Measurements from ENCODE around the genes MARCHF10, LIMD2 and STRADA.

- PRO-cap, 2 experiments = no peak in any of the 2 experiments
These were observed at the start of gene MARCHF10 for GRCh38 chr17:62808029-62808567. Gene MARCHF10, minus strand, starts transcription at chr17:62808314.

- PRO-cap, 2 experiments = no peak in any of the 2 experiments
These were observed 62.1 kb upstream of the MARCHF10 start for GRCh38 chr17:62870054-62870862.

GRCh38 chr17:63039056-63039744 lies 73.2 kb downstream of the TANC2 start:
- PRO-cap, 2 experiments = no peak in any of the 2 experiments

GRCh38 chr17:63162064-63163272 lies 196.4 kb downstream of the TANC2 start:
- PRO-cap, 2 experiments = no peak in any of the 2 experiments

DNA sequence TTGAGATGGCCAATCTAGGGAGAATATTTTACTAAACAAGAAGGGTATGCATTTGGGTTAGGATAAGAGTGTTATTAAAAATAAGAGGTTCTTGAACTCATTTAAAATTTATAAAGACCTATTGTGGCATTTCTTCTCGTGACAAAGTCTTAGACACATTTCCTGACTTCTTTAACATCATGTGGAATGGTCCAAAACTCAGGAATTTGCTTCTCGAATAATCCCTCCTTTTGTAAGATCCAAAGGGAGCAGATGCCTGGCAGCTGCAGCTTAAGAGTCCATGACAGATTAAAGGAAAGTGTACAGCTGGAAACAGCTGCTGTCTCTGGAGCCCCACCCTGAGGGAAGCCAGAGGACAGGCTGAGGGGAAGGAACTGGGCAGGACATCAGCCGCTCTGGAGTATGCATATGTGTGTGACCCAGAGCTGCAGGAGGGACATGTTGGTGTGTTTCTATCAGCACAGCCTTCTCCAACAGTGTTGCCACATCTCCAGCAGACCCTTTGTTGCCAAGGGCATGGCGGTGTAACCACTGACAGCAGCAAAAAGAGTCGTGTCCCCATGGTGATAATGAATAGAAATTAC lies 46.3 kb downstream of the CYB561 start:
- PRO-cap, 2 experiments = no peak in any of the 2 experiments

DNA sequence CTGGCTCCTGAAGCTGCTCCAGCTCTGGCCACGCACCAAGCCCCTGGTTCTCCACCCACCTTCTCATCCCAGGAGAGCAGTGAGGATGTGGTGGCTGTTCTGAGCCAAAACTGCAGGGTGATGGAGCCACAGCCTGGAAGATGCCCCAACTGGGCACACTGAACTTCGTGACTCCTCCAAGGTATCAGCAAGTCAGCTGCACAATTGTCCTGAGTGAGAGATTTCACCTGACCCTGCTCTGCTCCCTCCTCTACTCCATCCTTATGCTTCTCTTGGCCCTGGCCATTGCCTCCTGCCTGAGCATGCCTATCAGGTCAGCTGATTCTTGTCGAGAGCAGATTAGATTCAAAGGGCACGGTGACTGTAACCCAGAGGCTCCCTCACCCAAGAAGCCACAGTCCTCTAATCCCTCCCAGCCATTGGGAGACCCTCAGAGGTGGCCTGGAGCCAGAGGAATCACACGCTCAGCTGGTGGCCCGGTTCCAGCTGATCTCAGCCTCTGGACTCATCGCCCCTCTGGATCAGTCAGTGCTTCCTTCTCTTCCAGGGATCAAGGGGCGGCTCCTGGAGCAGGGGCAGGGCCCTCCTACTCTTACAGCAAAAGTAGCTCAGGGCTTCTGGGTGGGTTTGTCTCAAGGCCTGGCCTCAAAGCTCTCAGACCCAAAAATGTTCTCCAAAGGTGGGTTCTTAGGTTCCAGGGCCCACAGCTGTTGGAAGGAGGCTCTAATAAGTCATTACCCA lies 7.0 kb upstream of the CYB561 start:
- PRO-cap, 2 experiments = no peak in any of the 2 experiments

DNA sequence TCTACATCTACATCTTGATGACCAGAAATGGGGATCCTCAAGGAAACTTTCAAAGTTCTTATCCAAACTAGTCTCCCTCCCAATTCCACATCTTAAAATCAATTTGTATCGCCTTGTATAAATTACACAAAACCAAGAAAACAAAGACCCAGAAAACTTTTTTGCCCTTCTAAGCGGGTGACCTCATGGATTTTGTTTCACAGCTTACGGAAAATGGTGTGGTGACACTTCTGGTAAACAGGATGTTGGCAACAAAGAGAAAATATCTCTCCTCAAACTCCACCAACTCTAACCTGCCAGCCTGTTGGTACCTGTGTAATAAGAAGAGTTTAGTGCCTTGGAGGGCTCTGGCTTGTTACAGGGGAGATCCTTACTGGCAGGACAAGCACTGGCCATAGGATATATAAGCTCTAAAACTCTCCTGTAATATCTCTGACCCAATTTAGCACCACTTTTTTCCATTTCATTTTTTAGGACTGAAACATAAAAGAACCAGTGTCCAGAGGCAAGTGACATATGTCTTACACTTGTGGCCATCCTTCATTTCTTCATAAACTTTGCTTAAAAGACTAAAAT lies 9.5 kb downstream of the TACO1 start:
- PRO-cap, 2 experiments = no peak in any of the 2 experiments

DNA sequence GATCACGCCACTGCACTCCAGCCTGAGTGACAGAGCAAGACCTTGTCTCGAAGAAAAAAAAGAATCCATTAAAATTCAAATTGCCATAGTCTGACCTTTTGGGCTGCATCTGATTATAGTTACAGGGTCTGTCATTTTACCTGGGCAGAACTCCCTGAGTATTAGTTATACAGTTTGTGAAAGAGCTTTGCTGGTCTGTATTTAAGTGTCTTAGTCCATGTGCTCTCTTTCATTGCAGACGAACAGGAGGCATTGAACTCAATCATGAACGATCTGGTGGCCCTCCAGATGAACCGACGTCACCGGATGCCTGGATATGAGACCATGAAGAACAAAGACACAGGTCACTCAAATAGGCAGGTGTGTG lies 10.2 kb downstream of the MAP3K3 start:
- PRO-cap, 2 experiments = no peak in any of the 2 experiments

DNA sequence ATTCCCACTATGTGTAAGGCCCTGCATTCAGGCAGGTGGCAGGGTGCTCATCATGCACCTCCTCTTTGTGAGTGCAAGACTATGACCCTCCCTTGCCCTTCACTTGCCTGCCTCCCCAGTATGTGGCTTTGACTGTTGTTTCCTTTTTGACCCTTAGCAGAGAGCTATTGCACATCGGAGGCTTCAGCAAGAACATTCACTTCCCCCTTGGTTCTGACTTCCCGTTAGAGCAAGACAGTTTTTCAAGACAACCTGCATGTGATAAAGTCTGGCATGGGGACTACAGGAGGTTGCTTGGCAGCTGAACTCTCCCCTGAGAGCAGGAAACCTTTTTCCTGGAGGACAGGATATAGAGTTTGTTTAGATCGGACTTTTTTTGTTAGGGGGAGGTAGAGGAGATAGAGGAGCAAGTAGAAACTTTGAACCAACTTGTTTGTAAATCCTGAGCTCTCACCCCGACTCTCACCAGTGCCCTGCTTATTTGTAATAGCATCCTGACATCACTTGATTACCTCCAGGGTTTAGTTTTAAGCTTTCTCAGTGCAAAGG lies 34.3 kb downstream of the LIMD2 start:
- PRO-cap, 2 experiments = no peak in any of the 2 experiments

DNA sequence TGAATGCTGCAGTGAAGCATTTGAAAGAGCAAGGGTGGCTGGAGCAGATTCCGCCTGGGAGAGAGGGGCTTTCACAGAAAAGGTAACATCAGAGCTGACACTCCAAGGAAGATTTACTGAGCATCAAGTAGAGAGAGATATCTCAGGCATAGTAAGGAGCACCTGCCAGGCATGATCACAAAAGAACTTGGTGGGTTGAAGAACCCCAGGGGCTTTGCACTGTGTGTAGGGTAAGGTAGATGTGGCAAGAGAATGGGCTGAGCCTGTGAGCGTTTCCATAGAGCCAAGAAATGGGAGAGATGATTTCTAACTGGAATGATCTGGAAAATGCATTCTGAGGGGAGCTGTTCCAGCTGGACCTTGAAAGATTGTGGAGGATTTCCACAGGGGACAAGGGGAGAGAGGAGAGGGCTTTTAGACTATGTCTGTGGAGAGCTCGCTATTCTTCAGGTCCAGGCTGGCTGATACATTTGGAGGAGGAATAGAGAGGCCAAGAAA lies 31.0 kb downstream of the LIMD2 start:
- PRO-cap, 2 experiments = no peak in any of the 2 experiments

DNA sequence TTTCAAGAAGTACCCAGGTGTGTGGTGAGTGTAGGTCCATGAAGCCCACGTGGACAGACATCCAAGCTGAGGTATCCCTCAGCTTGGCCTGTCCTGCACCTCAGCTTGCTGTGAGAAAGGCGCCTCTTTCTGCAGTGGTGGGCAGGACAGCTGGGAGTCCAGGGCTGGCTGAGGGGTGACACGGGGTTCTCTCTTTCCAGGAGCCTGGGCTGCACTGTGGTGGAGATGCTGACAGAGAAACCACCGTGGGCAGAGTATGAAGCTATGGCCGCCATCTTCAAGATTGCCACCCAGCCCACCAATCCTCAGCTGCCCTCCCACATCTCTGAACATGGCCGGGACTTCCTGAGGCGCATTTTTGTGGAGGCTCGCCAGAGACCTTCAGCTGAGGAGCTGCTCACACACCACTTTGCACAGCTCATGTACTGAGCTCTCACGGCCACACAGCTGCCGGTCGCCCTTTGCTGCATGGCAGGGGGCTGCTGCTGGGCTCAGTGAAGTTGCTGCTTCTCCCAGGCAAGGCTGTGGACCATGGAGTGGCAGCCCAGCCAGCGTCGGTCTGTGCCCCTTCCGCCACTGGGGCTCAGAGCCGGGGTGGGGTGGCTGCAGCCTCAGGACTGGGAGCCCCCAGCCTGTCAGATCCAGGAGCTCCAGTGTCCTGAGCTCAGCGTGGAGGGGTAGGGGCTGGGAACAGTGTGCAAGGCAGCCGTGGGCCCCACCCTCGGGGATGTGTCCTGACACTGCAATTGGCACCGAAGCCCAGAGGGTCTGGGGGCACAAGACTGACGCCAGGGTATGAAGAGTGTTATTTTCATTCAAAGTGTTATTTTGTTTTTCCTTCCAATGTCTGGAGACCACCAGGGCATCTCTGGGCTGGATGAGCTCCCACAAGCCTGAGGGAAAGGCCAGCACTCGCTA lies 6.3 kb downstream of the LIMD2 start:
- PRO-cap, 2 experiments = no peak in any of the 2 experiments

- PRO-cap, 2 experiments = peak in 2 of 2 experiments; most common plus-strand start chr17:63699934 (in 2); most common minus-strand start chr17:63699701 (in 1)
These were observed at the start of gene LIMD2 for GRCh38 chr17:63699602-63700628. Gene LIMD2, minus strand, starts transcription at chr17:63700125.

DNA sequence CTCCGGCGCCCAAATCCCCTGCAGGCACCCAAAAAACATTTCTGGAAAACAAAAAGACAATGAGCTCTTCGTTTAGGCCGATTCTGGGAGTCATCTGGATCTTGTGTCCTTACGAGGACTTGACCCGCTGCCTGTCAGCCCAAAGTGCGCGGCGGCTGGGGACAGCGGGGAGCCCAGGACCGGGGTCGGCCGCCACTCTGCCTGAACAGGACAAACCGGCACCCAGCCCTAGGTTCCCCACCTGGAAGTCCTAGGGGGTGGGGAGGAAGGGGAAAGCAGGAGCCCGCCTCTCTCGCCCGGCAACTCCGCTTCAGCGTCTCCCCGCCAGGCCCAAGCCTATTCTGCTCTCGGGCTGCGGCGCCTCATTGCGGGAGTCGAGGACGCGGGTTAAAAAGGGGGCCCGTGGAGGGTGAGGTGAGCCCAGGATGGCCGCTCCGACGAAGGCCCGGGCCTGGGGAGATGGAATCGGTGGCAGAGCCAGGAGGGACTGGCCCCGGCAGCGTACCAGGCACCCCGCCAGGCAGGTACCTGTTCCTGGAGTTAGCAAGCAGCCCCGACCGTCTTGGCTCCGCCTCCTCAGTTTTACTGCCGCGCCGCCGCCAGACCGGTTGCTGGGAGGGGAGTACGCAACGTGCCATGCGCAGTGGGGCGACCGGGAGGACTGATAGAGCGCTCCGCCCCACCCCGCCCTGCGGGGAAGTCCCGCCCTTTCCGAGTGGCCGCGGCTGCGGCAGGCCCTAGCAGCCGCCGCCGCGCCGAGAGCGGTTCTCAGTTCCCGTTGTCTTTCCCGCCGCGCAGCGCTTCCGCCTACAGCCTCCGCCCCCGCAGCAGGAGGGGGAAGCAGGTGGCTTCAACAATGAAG lies at the start of gene STRADA:
Gene STRADA (minus strand): TSS at position 587 of the 862 bp plus-strand sequence.
- PRO-cap, 2 experiments = peak in 2 of 2 experiments; most common plus-strand start position 771 of the sequence (in 2); most common minus-strand start position 584 of the sequence (in 2)

DNA sequence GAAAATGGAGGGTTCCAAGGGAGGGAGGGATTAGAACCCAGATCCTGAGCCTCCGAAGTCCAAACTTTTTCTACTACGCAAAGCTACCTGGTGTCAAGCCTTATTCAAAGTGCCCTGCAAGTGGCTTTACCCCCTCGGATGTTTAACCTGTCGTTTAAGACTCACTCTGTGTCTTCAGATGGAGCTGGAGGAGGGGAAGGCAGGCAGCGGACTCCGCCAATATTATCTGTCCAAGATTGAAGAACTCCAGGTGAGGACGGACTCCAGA lies 431 bp upstream of the FTSJ3 start:
- PRO-cap, 2 experiments = no peak in any of the 2 experiments

DNA sequence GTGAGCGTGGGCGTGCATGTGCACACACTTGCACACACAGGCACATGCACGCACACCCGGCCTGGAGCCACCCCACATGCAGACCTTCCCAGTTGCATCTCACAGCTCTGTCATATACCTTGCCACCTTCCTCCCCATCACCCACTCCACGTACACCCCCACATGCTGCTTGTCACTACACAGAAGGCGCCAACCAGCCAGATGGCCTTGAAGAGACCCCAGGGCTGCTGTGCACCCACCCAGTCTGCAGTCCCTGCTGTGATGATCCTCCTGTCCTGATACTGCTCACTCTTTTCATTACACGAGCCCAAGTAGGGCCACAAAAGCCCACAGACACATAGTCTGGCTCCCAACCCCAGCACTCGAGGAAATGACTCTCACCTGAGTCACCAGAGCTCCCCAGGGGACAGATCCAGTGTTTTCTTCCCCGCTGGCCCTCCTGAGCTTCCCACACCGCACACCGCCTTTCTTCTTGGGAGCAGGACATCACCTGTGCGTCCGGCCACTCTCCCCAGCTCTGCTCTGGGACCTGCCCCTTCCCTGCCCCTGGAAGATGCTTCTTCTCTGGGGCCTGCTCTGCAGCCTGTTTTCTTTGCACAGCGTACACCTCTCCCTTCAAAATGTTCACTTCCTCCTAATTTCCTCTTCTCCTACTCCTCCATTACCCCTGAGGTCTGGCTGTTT lies 1.8 kb upstream of the SCN4A start:
- PRO-cap, 2 experiments = no peak in any of the 2 experiments

DNA sequence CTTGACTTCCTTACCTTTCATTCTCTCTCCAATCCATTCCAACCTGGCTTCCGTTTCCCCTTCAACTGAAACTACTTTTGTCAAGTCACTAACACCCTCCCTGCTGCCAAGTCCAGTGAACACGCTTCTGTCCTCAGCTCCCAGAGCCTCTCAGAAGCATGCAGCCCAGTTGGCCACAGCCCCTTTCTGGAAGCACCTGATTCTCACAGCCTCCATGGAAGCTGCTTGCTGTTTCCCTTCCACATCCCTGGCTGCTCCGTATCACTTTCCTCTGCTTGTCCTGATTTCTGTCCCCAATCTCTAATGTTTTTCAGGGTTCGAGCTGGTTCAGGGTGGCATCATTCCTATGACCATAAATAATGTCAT lies 4.1 kb upstream of the SCN4A start:
- PRO-cap, 2 experiments = no peak in any of the 2 experiments

DNA sequence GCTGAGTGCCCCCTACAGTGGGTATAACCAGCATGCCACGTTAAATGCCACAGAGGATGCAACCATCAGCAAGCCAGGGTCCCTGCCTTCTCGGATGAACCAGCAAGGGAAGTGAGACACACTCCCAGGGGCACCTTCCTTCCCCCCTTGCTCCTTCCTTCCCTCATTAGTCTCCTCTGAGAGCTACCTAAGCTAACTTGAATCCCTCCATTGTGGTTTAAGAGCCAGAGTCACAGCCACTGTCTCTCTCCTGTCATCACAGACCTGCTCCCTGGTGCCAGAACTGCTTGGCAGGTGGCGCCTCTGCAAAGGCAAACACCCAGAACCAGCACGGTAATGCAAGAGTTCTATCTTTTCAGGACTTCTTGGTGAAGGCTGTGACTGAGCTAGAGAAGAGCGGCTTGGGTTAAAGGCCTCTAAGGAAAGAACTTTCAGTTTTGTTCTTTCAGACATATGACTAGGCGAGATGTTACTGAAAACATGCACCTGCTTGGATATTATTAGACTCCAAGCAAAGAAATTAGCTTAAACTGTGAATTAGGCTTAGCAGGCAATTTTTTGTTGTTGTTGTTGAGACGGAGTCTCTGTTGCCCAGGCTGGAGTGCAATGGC lies 8.9 kb downstream of the ERN1 start:
- PRO-cap, 2 experiments = no peak in any of the 2 experiments

DNA sequence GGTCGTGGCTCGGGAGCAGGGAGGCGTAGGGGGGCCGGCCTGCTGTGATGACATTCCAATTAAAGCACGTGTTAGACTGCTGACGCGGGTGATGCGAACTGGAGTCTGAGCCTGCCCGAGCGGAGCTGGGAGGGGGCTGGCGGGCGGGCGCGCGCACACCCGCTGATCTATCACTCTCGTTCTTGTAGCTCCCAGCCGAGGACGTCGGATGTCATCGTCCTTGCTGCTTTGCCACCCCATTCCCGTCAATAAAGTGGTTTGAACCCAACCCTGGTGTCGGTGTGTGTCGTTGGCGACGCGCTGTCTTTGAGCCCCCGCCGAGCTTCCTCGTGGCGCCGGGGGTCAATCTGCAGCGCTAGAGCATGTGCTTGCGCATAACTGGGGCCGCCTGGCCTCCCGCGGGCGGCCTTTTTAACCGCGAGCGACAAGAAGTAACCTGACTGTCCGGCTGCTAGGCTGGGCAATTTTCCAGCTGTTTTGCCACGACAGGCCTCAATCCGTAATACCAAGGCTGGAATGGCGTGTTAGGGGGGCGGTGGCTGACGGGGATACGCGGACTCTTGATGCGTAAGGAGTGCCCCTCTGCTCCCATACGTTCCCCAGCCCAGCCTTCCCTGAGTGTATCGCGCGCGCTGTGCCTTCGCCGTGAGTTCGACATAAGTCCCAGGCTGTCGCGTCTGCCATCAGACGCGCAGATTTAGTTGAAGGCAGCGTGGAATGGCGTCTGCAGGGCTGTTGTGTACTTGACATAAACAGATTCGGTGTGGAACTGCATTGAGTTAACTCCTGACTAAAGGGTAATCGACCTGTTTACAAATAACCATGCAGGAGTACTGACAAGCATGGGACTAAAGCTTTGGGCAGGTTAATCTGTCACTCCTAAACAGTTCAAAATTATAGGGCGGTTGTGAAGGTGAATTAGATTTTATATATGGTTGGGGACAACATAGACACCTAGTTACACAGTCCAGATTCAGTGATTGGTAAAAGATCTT lies 16.4 kb upstream of the ERN1 start:
- PRO-cap, 2 experiments = peak in 2 of 2 experiments; most common plus-strand start position 648 of the sequence (in 2); most common minus-strand start position 479 of the sequence (in 2)

DNA sequence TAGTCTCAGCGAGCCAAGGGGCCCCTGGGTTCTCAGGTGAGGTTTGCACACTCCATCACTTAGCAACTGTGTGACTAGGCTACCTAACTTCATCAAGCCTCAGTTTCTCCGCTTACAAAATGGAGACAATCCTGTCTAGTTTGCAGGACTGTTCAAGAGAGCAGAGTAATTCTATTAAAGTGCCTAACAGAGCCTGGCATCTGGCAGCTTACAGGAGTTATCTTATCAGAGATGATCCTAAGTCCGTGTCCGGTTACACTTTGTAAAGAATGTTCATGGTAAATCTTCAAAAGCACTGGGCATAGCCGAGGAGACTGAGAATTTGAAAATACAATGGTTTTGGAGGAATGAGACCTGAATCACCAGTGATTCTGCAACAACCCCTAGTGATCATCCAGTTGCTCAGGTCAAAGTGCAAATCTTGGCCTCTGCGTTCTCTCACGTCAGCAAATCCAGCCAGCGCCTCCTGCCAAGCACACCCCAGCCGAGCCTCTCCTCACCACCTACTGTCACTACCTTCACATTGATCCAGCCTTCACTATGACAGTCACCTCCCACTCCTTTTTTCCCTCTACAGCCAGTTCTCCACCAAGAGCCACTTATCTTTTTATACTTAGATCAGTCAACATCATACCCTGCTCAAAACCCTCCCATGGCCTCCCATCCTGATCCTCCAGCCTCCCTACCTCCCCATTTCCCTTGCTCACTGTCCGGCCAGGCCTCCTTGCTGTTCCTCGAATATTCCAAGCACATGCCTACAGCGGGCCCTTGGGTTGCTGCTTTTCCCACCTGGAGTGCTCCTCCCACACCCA lies 57.2 kb upstream of the ERN1 start:
- PRO-cap, 2 experiments = no peak in any of the 2 experiments

- PRO-cap, 2 experiments = no peak in any of the 2 experiments
These were observed 1.9 kb upstream of the TEX2 start for GRCh38 chr17:64264894-64265349.